ENCODE measurements around the gene EIF2AK2.

DNA sequence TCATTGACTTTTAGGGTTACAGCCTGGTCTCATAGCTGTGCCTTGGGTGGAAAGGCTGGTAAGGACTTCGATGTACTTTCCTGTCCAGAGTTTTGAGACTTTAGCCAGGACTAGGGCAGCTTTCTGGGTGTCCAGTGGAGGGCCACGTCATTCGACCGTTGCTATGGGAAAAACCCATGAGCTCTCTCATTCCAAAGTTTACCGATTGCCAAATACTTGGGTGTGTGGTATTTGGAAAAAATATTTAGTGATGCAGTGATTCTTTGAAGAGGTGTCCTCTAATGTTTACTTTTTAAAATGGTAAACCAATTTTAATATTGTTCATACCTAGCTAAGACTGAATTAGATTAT lies 105.3 kb downstream of the LTBP1 start:
- PRO-cap: no peak
- RAMPAGE, long total RNA, 4 experiments: no peak in any of the 4 experiments

- PRO-cap: no peak
- RAMPAGE, long total RNA, 4 experiments: no peak in any of the 4 experiments
Measured at GRCh38 chr2:33257228-33257542, 219.3 kb upstream of the RASGRP3 start.

DNA sequence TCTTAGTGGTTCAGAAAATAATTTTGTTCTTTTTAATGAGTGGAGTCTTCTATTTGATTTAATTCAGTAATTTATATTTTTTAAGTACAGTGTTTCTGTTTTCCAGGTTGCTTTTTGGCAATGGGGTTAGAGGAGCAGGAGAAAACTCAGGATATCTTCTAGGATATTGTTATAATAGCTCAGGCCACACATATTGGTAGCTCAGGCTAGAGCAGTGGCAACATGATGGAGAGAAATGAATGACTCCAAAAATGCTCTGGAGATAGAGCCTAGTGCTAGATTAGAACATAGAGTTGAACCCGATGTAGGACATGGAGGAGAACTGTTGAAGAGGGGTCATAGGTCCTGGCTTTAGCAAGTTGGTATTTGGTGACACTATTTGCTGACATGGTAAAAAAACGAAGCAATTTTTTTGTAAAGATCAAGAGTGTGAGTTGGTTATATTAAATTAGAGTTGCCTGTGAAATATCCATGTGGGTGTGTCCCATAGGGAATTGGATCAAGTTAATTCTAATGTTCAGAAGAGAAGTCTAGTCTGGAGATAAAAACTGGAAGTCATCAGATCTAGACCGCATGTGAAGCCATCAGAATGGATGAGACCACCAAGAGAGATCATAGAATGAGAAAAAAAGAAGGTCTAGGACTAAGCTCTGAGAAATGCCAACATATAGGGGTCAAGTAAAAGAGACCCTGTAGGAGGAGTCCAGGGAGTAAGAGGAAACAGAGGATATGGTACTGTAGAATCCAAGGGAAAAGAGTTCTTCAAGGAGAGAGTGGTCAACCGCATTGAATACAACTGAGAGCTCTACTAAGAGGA lies 143.0 kb upstream of the RASGRP3 start:
- PRO-cap: no peak
- RAMPAGE, long total RNA, 4 experiments: no peak in any of the 4 experiments

DNA sequence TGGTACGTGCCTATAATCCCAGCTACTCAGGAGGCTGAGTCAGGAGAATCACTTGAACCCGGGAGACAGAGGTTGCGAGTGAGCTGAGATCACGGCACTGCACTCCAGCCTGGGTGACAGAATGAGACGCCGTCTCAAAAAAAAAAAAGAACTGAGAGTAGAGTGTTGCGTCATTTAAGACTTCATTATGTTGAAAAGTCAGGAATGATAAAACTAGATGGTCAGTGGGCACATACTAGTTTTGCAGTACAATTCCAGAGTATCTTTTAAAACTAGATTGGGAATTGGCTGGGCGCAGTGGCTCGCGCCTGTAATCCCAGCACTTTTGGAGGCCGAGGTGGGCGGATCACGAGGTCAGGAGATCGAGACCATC lies 129.9 kb upstream of the RASGRP3 start:
- PRO-cap: no peak
- RAMPAGE, long total RNA, 4 experiments: no peak in any of the 4 experiments

DNA sequence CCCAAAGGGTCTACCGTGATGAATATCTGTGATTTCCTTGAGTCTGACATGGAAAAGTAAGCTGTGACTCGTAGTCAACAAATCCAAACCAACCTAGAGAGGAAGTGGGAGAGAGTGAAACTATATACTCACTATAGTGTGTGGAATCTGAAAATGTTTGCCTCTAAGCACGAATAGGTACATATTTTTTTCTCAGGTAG lies 17.9 kb downstream of the RASGRP3 start:
- PRO-cap: unidirectional peak, minus-strand start at position 95 of the sequence
- RAMPAGE, long total RNA, 4 experiments: no peak in any of the 4 experiments

- PRO-cap: no peak
- RAMPAGE, long total RNA, 4 experiments: no peak in any of the 4 experiments
Measured at GRCh38 chr2:33598203-33599129, 633 bp downstream of the FAM98A start.

DNA sequence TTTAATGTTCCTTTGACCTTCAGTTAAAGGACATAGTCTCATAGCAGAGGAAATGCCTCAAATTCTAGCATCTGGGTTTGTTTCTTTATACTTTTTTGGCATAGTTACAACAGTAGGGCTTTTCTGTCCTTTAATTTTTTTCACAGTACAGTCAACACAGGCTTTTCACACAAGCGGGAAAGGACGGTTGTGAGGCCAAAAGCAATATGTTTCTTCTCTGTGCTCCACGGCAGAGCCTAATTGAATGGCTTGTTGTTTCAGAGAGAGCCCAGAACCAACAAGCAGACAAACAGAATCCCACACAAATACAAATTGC lies 57.7 kb downstream of the CRIM1 start:
- PRO-cap: no peak
- RAMPAGE, long total RNA, 4 experiments: no peak in any of the 4 experiments

GRCh38 chr2:36534091-36535060 lies 63.6 kb downstream of the FEZ2 start:
- PRO-cap: no peak
- RAMPAGE, long total RNA, 4 experiments: start-site peak on the plus strand in 1 of 4 experiments, at chr2:36534413-36534632 at its widest, 11 to 15 reads per replicate

DNA sequence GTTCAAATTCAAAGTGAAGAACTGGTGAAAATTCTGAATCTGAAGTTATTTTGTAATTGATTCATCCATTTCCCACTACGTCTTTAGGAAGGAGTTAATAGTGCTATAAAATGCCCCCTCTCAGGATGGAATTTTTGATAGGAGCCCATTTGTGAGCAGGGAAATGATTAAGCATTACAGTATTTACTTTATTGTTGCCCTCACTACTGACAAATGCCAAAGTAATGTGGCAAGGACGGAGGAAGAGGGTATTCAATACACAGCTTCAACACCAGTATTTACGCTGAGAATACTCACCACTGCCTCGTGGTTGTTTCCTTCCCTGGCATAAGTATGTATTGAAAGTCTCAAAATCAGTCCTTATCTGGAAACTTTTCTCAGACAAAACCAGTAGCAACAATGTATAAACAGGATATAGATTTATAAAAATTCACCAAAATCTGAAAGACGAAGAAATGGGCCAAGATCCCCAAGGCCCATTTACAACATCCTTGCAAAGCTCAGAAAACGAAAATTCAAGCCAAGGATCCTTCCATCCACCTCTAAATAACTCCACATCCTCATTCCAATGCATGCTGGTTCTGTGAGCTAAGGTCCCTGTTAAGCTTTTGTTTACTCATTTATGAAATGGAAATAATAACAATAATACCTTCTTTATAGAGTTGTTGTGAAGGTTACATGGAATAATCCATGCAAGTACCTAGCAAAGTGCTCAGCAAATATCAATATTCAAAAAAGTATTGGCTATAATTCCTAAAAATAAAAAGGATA lies 29.3 kb downstream of the FEZ2 start:
- PRO-cap: no peak
- RAMPAGE, long total RNA, 4 experiments: no peak in any of the 4 experiments

DNA sequence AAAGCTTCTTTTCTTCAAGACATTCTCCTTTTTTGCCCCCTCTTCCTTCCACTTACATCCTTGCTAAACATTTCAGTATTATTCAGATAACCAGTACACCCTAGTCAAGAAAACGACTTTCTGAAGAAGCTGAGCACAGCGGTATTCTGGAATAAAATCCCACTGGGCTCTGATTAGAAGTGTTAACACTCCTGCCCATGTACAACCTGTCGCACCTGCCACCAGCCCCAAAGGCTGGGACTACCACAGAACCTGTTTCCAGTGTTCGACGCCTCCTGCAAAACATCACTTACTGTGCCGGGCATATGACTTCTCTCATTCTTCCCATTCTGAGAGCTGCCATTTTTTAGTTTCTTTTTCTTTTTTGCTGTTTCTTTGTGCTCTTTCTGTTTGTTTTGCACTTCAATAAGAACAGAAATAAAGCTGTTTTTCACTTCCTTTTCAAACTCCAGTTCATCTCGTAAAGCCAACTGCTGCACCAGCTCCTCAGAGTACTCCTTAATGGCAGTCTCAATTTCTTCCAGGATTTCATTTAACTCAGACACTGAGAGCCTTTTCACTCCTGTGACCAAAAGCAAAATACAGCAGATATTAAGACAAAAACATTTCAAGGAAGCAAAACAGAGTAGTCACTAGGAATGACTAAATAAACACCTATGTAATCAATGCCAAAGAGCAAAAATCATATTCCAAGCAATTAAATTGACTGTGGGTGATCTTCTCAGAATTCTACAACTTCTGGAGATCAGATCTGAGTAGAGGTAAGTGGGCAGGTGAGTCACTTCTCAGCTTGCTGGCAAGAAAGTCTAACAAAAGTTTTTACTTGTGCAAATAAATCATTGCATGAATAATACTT lies 19.4 kb downstream of the FEZ2 start:
- PRO-cap: no peak
- RAMPAGE, long total RNA, 4 experiments: start-site peak on the minus strand in 2 of 4 experiments, centred at positions 239 to 534 of the sequence, 13 to 19 reads per replicate

DNA sequence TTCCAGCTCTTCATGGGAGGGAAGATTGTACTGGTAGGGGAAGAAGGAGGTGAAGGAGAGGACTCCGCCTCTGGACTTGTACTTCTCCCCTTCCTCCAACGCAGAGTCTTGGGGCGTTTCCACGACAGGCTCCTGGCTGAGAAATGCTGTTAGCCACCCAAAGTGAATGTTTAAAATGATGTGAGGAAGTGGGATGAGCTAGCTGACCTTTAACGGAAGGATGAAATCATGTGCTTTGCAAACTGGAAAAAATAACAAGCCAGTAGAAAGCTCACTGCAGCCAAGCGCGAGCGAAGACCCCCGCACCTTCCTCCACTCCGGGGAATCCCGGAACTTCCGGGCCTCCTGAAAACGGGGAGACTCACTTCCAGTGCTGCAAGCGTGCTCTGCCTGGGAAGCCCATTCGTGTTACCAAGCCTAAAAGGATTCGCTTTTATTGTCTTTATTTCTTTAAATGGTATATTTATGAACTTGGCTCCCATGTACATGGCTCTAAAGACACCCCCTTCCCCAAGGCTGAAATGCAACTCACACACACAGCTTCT lies 85.8 kb downstream of the VIT start:
- PRO-cap: no peak
- RAMPAGE, long total RNA, 4 experiments: no peak in any of the 4 experiments

GRCh38 chr2:36798827-36799218 lies 102.3 kb downstream of the VIT start:
- PRO-cap: no peak
- RAMPAGE, long total RNA, 4 experiments: no peak in any of the 4 experiments

GRCh38 chr2:36800345-36801000 lies 104.0 kb downstream of the VIT start:
- PRO-cap: no peak
- RAMPAGE, long total RNA, 4 experiments: no peak in any of the 4 experiments

GRCh38 chr2:36834950-36835807 lies 131.2 kb downstream of the STRN start:
- PRO-cap: no peak
- RAMPAGE, long total RNA, 4 experiments: no peak in any of the 4 experiments

GRCh38 chr2:36955598-36955890 lies 10.8 kb downstream of the STRN start:
- PRO-cap: no peak
- RAMPAGE, long total RNA, 4 experiments: start-site peak on the minus strand in 2 of 4 experiments, at chr2:36955653-36956010 at its widest, 8 to 15 reads per replicate

- PRO-cap: no peak
- RAMPAGE, long total RNA, 4 experiments: no peak in any of the 4 experiments
Measured at GRCh38 chr2:37045765-37046220, 38.4 kb downstream of the HEATR5B start.

- PRO-cap: bidirectional peak, plus-strand start at chr2:37157078, minus-strand start at chr2:37156958
- RAMPAGE, long total RNA, 4 experiments: start-site peak on the minus strand in 1 of 4 experiments, at chr2:37156935-37156967 at its widest, 233 reads per replicate
Measured at GRCh38 chr2:37156262-37157501, at the start of gene EIF2AK2. EIF2AK2 (minus strand) TSS chr2:37156980.

DNA sequence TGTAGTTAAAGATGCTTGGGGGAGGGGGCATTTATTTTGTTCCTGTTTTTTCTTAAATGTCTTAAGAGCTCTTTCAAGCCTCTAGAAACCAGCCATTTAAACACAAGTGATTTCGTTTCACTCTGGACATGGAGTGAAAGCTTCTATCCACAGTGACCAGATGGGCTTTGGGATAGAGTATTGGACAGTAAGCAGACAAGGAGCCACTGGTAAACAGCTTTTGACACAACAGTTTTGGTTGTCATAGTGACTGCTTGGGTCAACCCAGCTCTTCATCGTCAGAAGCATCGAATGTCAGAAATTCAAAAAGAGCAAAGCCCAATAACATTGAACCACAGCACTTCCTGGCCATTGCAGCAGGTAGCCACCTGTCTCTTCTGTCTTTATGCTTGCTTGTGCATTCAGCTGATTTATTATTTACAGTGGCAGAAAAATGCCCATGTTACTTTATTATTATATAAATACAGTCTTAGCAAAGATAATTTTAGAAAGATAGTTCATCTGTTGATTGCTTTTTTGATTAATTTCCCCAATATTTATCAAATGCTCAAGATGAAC lies 5.1 kb downstream of the QPCT start:
- PRO-cap: no peak
- RAMPAGE, long total RNA, 4 experiments: no peak in any of the 4 experiments

GRCh38 chr2:37425351-37425914 lies 81.0 kb downstream of the QPCT start:
- PRO-cap: no peak
- RAMPAGE, long total RNA, 4 experiments: no peak in any of the 4 experiments

- PRO-cap: no peak
- RAMPAGE, long total RNA, 4 experiments: no peak in any of the 4 experiments
Measured at GRCh38 chr2:37523690-37524344, 147.6 kb downstream of the CDC42EP3 start.

All from transverse colon (tissue), 4 donors.